LNCaP clone FGC (cell line): ENCODE data around the genes TSPYL1 and RFX6.

- RRBS, 2 experiments = 0% methylated on average over 1 of the region's 13 CpGs; no CpG with 5 or more reads in 1 of the 2 experiments
These were observed 82.5 kb upstream of the HS3ST5 start for GRCh38 chr6:114425309-114425714.

GRCh38 chr6:116236597-116237213 lies 17.2 kb downstream of the TSPYL4 start:
- RRBS, 2 experiments = no CpG with 5 or more reads among the region's 3 CpGs

- RRBS, 2 experiments = no CpG with 5 or more reads among the region's 59 CpGs
These were observed at the start of gene TSPYL1 for GRCh38 chr6:116279230-116279974. TSPYL1 (minus strand) TSS chr6:116279930.

- RRBS, 2 experiments = no CpG with 5 or more reads among the region's 13 CpGs
These were observed 187 bp upstream of the TSPYL1 start for GRCh38 chr6:116279975-116280259.

- RRBS, 2 experiments = no CpG with 5 or more reads among the region's 5 CpGs
These were observed 40.4 kb downstream of the DSE start for GRCh38 chr6:116411136-116411547.

DNA sequence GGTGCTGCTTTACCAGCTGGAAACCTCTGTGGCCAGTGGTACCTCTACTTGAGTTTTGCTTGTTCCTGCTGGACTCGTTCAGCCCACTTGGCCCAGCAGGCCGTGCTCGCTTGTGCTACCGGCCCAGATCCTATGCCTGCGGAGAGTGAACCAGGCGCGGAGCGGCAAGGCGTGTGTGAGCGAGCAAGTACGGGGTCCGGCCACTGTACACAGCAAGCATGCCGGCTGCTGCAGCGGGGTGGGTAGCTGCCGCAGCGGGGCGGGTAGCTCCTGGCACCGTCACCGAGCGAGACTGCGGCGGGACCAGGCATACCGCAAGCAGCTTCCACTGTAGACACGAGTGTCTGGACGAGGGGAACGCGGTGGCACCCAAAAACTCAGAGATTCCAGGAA lies 6.4 kb upstream of the RWDD1 start:
- RRBS, 2 experiments = 76 to 84% methylated on average over 2 of the region's 27 CpGs

DNA sequence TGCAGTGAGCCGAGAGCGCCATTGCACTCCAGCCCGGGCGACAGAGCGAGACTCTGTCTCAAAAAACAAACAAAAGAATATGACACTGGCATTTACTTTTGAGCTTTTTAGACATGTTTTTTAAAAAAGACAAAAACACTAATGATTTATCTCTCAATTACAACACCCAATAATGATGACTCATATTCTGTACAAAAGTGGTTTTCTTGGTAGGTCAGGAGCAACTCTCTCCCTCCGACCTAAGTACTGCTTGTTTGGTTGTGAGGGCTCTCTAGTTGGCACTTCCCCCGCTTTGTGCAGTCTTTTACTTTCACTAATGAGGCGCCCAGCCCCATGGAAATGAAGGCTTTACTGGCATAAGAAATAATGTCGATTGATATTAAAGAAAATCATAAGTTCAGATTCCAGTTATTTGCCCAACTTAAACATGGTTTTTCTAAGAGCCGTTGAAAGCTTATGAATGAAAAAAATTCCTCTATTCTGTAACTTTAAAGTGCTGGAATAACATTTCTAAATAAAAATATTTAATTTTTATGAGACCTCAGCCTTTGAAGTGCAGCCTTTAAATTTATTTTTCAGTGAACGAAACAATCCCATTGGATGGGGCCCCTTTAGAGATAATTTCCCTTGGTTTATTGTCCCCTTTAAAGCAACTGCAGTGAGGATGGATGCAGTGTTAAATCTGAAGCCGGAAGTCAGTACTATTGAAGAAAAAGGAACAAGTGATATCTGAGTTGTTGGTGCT lies 1.4 kb downstream of the KPNA5 start:
- RRBS, 2 experiments = 96 to 97% methylated on average over 3 of the region's 12 CpGs

DNA sequence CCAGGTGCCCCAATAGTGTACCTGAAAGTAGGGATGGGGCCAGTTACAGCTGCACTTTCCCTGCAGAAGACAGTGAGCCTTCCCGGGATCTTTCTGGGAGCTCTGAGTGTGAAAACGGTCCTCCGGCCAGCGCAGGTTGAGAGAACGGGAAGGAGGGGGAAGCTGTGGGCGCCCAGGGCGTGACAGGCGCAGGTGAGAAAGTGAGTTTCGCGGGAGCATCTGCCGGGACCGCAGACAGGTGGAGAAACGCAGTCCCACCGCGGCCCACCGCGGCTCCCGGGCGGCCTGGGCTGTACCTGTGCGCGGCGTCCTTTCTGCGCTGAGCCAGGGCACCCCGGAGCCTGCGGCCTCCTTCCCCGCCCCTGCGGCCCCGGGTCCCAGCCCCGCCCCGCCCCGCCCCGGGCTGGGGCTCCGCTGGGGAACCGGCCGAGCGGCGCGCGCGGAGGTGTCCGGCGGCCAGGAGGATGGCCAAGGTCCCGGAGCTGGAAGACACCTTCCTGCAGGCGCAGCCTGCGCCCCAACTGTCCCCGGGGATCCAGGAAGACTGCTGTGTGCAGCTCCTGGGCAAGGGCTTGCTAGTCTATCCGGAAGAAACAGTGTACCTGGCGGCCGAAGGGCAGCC lies at the start of gene RFX6:
RFX6 (plus strand) TSS at position 431 of the 622 bp plus-strand sequence.
- RRBS, 2 experiments = 3% methylated on average over 32 of the region's 49 CpGs

- RRBS, 2 experiments = under 1% methylated on average over 14 of the region's 35 CpGs
These were observed 716 bp downstream of the DCBLD1 start for GRCh38 chr6:117483103-117483677.

DNA sequence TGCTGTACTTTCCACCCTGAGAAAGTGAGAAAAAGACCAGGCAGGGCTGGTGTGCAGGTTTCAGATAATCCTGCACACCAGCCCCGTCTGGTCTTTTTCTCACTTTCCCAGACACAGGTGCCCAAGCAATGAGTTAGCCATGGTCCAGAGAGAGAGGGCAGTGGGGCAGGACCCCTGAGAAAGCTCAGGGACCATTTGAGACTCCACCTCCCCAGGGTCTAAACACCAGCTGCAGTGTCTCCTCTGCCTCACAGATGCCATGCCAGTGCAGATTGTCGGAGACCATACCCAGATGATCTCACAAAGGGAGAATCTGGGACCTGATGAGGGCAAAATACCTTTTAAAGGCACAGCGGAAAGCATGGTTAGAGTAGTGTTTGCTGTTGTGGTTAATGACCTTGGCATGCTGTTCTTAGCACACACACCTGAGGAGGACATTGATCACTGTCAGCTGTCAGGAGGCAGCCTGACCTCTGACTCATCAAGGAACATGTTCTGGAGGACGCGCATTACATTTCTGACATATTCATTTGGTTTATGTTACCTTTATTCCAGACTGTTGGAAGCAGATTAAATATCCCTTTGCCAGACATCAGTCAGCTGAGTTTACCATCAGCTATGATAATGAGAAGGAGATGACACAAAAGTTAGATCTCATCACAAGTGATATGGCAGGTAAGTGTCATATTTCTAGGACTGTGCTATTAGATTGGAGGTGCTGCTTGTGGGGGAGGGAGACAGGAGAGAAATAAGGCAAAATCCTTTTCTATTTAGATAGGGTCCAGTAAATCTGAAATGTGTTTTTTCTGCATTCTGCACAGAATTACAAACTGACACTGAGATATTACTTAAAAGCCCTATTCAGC lies 57.2 kb downstream of the GOPC start:
- RRBS, 2 experiments = no CpG with 5 or more reads among the region's 5 CpGs

GRCh38 chr6:117999134-117999563 lies 92.1 kb downstream of the SLC35F1 start:
- RRBS, 2 experiments = no CpG with 5 or more reads among the region's 10 CpGs

- RRBS, 2 experiments = no CpG with 5 or more reads among the region's 3 CpGs
These were observed 66.4 kb upstream of the PLN start for GRCh38 chr6:118481716-118482122.

GRCh38 chr6:118551503-118552292 lies 3.6 kb downstream of the PLN start:
- RRBS, 2 experiments = no CpG with 5 or more reads among the region's 1 CpG

- RRBS, 2 experiments = no CpG with 5 or more reads among the region's 4 CpGs
These were observed 6.4 kb downstream of the PLN start for GRCh38 chr6:118554359-118555104.

GRCh38 chr6:118810267-118810973 lies 83.5 kb upstream of the ASF1A start:
- RRBS, 2 experiments = no CpG with 5 or more reads among the region's 5 CpGs

- RRBS, 2 experiments = no CpG with 5 or more reads among the region's 5 CpGs
These were observed 109.1 kb downstream of the MAN1A1 start for GRCh38 chr6:119240253-119241153.

- RRBS, 2 experiments = no CpG with 5 or more reads among the region's 1 CpG
These were observed 88.2 kb downstream of the MAN1A1 start for GRCh38 chr6:119261341-119261766.

GRCh38 chr6:119297760-119297959 lies 51.9 kb downstream of the MAN1A1 start:
- RRBS, 2 experiments = no CpG with 5 or more reads among the region's 5 CpGs

GRCh38 chr6:119497929-119498334 lies 148.4 kb upstream of the MAN1A1 start:
- RRBS, 2 experiments = no CpG with 5 or more reads among the region's 2 CpGs

DNA sequence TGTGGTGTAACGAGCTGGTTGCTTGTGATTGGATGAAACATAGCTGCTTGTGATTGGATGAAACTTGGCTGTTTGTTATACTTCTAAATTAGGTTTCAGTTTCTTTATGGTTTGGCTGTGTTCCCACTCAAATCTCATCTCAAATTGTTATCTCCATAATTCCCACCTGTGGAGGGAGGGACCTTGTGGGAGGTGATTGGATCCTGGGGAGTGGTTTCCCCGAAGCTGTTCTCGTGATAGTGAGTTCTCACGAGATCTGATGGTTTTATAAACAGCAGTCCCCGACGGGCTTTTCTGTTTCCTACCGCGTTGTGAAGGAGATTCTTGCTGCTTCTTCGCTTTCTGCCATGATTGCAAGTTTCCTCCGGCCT lies 655.9 kb upstream of the MAN1A1 start:
- RRBS, 2 experiments = no CpG with 5 or more reads among the region's 10 CpGs